H4 (cell line): ENCODE measurements around the gene RBM19.

GRCh38 chr12:113966192-113966805 lies at the start of gene RBM19:
Gene RBM19 (minus strand): TSS chr12:113966325.
- RAMPAGE, long total RNA: start-site peak on the minus strand at chr12:113966320-113966336, 32 reads

- RAMPAGE, long total RNA: no peak
Measured at GRCh38 chr12:114041258-114041466, 75.0 kb upstream of the RBM19 start.

- RAMPAGE, long total RNA: no peak
Measured at GRCh38 chr12:114668126-114668637, 15.8 kb downstream of the TBX3 start.

- RAMPAGE, long total RNA: no peak
Measured at GRCh38 chr12:114684230-114685146, 513 bp upstream of the TBX3 start.

- RAMPAGE, long total RNA: no peak
Measured at GRCh38 chr12:114687753-114688325, 3.9 kb upstream of the TBX3 start.

- RAMPAGE, long total RNA: no peak
Measured at GRCh38 chr12:114875301-114875619, 191.3 kb upstream of the TBX3 start.

GRCh38 chr12:115398120-115399070 lies 714.4 kb upstream of the TBX3 start:
- RAMPAGE, long total RNA: no peak

GRCh38 chr12:115996789-115997384 lies 280.6 kb downstream of the MED13L start:
- RAMPAGE, long total RNA: no peak

DNA sequence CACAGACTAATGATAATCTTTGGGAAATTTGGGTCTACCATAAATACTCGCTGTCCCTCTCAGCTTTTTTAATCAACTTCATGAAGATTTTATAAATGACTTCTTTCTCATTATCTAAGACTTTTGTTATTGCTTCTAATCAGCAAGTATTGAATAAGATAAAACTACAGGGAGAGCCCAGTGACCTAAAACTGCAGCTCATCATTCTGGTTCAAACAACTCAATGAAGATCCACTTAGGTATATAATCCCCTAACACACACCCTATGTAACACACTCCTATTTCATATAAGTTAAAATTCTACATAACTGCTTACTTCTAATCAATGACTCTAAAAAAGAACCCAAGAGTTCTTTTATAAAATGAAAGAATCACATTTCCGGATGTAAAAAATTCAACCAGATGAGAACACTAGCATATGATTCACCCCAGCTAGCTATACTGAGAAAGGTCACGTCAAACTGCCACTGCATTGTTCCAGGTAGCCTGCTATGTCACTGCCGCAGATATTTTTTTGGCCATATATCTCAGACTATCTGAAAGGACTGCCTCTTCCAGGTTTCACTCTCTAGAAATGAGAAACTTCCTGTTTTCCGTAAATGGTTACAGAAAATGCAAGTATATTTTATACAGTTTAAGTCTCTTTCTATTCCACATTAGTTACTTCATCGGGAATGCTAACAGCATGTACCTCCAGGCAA lies 105.4 kb downstream of the MED13L start:
- RAMPAGE, long total RNA: no peak

GRCh38 chr12:116198123-116199358 lies 79.0 kb downstream of the MED13L start:
- RAMPAGE, long total RNA: no peak

GRCh38 chr12:116261627-116262218 lies 15.8 kb downstream of the MED13L start:
- RAMPAGE, long total RNA: no peak

DNA sequence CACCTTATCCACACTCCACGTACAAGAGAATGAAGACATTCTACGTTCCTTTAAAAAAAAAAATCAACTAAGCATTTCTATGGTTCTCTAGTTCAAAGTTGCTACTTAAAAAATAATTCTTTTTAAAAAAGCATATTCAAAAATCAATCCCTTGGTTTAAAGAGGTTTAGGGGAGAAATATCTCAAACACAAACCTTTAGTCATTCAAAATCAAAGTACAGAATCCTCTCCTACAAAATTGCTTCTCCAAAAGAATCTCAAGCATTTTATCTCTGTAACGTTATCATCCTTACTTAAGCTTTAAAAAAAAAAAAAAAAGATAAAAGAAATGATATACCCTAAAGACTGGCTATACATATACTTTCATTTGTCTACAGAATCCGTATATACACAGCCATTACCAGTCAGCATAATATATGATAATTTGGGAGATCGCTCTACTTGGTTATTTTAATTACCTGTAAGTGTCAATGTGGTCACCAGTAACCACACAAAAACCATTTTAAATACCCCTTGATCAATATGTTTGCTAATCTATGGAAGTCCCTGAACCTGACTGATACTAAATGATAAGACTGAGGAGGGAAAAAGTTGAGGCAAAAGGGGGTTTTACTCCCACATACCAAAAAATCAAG lies 2.7 kb downstream of the MED13L start:
- RAMPAGE, long total RNA: no peak

DNA sequence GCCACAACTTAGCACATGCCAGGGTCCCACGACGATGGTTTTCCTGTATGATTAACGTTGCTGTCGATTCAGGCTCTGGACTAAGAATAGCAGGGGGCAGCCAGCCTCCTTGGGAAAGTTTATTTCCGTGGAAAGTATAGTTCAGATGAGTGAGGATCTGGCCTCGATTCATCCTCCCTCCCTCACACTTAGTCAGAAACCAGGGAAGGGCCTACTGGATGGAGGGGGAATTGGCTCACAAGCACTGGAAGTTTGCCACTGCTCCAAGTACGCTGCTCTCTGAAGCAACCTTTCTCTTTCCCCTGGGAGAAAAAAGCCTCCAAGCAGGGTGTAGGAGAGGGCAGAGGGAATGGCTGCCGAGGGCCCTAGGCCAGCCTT lies 105.7 kb upstream of the MED13L start:
- RAMPAGE, long total RNA: no peak

DNA sequence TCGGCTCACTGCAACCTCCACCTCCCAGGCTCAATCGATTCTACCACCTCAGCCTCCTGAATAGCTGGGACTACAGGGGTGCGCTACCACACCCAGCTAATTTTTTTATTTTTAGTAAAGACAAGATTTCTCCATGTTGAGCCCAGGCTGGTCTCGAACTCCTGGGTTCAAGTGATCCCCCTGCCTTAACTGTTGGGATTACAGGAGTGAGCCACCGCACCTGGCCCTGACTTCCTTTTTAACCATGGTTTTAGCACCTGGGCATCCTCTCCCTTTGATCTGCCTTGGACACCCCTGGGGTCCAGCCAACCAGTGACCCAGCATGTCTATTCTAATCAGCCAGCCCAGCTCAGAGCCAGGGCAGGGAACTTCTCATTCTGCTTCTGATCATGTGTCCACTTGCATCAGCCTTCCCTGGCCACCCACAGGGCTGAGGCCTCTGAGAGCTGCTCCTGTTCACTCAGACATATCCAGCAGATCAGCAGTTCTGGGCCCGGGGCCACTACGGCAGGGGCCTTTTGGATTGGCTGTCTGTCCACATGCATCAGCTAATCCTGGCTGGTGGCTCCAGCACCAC lies 118.0 kb upstream of the MAP1LC3B2 start:
- RAMPAGE, long total RNA: no peak

- RAMPAGE, long total RNA: no peak
Measured at GRCh38 chr12:116456685-116457208, 102.4 kb upstream of the MAP1LC3B2 start.

- RAMPAGE, long total RNA: no peak
Measured at GRCh38 chr12:116537274-116537798, 21.8 kb upstream of the MAP1LC3B2 start.

DNA sequence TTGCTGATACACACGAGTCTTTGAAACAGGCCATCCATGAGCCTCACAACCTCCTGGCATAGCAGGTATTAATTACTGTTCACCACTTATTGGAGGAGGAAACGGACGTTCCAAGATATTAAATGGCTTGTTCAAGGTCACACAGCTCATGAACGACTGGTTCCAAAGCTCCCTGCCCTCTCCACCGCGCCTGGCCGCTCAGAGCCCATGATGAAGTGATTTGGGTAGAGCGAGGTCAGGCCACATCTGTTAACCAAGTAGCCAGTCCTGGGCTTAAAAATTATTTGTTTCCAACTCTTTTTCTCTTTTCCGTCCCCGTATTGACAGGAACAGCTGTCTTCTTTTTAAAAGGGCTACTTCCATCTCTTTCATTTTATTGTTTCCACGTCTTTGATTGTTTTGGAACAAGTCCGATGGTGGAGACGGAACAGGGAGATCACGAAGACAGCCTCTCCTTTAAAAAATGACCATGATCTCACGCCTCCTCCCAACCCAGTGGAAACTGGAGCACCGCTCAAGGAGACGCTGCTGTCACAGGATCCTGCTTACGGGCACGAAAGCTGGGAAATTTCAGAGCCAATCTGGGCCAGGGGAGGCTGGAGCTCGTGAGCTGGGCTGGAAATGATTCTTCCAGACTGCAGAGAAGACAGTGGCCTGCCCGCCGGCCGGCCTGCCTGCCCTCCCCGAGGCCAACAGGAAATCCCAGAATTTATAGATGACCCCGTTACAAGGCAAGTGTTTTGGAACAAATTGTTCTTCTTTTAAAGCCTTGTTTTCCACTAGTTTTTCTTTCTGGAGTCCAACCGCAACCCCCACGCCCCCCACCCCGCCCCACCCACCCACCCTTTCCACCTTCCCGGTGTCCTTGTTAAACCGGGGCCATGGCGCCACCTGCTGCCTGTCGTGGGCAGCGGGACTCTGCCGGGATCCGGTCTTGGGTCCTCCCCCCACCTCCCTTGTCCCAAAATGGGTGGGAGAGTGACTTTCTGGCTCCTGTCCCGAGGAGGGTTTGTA lies 40.1 kb downstream of the MAP1LC3B2 start:
- RAMPAGE, long total RNA: no peak

- RAMPAGE, long total RNA: no peak
Measured at GRCh38 chr12:116855839-116856532, 25.3 kb downstream of the HRK start.

DNA sequence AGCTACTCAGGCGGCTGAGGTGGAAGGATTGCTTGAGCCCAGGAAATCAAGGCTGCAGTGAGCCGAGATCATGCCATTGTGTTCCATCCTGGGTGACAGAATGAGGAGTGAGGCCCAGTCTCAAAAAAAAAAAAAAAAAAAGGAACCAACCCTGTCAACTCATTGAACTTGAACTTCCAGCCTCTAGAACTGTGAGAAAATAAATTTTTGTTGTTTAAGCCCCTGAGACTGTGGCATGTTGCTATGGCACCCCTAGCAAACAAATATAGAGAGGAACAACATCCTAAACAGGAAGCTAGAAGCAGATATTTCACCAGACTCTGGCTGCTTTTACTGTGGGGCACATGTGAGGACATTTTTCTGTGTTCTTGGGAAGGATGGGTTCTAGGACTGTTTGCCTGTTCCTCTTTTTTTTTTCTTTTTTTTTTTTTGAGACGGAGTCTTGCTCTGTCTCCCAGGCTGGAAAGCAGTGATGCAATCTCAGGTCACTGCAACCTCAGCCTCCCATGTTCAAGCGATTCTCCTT lies 4.1 kb upstream of the HRK start:
- RAMPAGE, long total RNA: no peak

DNA sequence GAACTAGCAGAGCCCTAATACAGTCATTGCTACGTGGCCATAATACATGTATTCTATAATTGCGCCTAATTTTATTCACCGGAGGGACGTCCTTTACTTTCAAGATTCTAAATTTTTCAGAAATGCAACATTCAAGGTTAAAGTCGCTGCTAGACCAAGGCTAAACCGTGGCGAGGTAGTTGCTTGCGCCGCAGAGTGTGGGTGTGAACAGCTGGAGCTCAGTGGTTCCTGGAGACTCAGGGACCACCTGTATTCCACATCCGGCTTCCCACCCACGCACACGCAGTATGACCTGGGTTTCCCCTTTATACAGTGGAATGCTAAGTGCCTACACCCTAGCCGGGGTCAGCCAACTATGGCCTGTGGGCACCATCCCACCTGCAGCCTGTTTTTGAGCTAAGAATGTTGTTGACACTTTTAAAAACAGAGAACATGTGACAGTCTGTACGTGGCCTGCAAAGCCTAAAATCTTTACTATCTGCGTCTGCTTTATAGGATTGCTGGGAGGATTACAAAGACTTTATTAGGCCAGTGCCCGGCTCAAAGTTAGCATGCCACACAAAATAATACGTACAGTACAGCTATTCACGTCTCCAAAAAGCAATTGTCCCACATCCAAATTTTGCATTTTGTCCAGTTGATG lies 42.9 kb upstream of the TESC start:
- RAMPAGE, long total RNA: no peak